AG10803 (cell line): ENCODE measurements around a stretch of chr7.

DNA sequence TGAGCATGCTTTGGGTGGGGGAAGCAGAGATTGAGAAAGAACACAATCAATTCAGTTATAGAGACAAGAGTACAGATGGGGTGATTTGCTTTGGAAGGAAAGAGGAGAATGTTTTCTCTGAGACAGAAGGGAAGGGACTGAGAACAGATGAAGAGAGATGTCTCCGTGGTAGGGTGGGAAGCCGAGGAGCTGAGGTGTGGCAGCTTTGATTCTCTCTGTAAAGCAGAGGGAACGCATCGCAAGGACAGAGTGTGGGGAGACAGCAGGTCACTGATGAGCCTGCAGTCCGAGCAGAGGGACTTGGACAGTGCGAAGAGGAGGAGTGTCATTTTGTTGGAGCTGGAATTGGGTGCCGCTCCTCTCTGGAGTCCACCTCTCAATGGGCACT lies 63.9 kb upstream of the ZNF746 start:
- RRBS: no CpG with 5 or more reads among the region's 7 CpGs

GRCh38 chr7:149564414-149564878 lies 66.8 kb upstream of the ZNF746 start:
- RRBS: no CpG with 5 or more reads among the region's 4 CpGs

DNA sequence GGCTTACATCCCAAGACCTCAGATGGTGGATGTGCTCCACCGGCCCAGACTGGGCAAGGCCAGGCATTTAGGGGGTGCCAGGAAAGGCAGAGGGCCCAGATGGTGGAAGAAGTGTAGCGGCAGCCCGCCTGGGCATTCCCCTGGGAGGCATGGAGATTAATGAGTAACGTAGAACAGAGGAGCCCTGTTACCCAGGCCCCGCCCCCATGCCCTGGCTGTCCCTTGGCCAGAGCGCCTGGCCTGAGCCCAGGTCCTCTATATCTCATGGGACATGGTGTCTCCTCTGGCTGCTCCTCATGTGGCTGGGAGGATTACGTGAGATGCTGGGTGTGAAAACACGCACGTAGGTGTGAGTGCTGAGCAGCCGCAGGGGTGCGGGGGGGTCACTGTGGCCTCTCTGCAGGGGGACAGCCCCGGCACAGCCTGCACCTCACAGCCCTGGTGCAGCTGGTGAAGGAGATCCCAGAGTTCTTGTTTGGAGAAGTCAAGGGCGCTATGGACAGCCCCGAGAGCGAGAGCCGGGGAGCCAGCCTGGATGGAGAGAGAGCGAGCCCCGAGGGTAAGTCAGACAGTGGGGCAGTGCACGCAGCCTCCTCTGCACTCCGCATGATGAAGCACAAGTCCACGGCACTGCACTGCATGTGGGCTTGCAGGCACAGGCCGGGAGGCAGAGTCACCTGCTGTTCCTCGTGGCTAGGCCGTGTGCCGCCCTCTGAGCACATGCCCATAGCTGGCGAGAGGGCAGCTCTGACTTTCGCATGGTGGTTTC lies 5.9 kb downstream of the KRBA1 start:
- RRBS: 86% methylated on average over 5 of the region's 27 CpGs

- RRBS: no CpG with 5 or more reads among the region's 15 CpGs
These were observed 10.8 kb downstream of the KRBA1 start for GRCh38 chr7:149725506-149726023.

DNA sequence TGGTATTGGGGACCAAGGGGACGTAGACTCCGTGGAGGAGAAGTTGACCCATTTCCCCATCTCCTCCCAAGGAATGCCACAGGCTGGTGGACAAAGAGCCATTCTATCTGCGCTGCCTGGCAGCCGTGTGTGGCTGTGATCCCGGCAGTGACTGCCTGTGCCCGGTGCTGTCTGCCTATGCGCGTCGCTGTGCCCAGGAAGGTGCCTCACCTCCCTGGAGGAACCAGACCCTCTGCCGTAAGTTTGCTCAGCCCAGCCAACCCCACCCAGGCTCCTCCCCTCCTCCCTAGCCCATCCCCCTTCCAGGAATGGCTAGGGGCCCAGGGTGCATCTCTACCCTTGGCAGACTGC lies 10.0 kb upstream of the ZNF467 start:
- RRBS: no CpG with 5 or more reads among the region's 10 CpGs

DNA sequence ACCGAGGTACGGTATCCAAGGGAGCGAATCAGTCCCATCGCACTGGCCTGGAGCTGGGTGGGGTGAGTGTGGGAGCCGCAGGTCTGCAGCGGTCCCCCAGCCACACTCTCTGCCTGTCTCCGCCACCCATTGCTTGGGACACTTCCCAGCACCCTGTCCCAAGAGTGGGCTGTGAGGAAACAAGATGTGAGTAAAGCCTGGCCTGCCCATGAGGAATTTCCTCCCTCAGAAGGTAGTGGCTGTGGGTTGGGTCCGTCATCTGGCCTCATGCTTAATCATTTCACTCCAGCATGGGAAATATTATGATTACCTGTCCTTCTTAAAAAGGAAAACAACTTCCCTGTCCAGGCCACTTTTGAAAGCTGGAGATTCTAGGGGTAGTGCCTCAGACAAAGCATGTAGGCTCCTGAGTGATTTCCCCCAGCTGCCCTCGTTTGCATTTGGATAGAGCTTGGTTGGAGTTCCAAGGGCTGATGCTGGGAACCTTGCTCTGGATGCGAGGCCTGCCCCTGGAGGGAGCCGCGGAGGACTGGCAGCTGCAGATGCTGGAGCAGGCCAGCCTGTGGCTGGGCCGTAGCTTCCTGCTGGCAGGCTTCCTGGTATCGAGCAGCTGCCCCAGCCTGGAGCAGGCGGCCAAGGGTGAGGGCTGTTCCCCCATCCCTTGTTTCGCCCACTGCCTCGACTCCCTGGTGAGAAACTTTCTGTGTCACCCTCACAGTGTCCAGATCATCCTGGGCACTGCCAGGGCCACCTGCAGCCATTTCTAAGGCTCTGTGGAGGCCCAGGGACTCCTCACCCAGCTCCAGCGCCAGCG lies 6.3 kb upstream of the ACTR3C start:
- RRBS: no CpG with 5 or more reads among the region's 19 CpGs

DNA sequence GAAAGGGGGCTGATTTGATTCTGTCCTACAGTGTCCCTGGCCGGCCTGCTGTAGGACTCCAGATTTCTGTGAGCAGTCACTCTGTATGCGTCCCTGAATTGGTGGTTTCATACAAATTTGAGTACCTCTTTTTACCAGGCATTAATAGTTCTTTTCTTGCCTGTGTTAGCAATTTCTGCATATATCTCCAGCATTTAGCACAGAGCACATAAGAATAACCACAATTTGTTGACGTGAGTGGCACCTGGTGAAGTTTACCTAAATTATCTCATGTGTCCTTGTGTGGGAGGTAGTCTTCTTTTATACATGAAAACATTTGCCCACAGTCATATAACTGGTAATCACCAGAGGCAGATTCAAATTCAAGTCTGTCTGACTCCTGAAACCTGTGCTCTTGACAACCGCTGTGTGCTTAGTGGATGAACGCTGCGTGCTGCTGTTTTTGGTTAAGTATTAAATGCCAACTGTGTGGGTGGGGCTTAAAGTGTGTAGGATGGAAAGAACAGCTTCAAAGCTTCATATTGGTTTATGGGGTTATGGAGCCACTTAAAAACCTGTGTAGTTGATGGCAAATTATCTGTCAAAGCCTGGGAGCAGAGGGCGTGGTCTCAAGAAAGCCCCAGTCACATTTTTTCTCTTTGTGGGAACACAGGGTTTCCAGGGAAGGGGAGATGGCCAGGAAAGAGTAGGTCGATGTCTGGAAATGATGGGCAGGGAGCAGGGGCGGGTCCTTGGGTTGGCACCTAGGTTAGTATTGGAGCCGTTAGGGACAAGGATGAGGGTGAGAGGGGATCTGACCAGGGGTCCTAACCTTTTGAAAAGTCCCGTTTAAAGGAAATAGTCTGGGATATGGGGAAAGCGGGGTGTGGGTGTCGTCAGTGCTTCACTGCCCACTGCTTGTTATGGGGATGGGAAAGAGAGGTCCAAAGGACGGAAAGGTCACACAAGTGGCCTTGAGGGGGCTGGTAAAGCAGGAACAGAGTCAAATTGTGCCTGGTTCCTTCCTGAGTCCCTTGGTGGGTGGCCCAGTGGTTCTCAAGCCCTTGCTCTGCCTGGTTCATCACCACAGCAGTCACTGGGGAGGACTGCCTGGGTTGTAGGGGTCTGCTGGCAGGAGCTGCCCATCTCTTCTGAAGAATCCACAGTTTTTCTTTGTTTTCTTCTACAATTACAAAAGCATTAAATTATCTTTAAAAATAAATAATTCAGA lies 2.9 kb upstream of the ZNF775 start:
- RRBS: no CpG with 5 or more reads among the region's 14 CpGs

DNA sequence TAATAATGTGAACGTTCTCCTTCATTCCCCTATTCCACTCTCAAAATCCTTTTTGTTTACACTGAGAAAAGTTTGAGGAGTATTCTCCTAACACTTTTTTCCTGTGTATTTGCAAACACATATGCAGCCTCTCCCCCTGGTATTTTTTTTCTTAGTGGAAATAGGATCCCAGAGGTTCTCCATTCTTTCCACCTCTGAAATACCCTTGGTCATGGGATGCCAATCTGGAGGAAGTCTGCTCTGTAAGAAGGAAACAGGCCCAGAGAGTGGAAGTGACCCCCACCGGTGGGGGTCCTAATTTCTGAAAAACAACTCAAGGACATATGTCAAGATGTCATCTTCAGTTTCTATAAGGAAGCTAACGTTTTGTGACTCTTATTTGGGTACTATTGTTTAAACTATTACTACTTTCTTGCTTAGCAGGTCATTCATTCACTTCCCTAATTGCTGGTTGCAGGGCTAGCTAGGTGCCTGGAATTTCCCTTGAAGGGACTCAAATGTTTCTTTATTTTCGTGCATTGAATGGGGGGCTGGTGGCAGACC lies 2.0 kb upstream of the ZNF775 start:
- RRBS: no CpG with 5 or more reads among the region's 4 CpGs

DNA sequence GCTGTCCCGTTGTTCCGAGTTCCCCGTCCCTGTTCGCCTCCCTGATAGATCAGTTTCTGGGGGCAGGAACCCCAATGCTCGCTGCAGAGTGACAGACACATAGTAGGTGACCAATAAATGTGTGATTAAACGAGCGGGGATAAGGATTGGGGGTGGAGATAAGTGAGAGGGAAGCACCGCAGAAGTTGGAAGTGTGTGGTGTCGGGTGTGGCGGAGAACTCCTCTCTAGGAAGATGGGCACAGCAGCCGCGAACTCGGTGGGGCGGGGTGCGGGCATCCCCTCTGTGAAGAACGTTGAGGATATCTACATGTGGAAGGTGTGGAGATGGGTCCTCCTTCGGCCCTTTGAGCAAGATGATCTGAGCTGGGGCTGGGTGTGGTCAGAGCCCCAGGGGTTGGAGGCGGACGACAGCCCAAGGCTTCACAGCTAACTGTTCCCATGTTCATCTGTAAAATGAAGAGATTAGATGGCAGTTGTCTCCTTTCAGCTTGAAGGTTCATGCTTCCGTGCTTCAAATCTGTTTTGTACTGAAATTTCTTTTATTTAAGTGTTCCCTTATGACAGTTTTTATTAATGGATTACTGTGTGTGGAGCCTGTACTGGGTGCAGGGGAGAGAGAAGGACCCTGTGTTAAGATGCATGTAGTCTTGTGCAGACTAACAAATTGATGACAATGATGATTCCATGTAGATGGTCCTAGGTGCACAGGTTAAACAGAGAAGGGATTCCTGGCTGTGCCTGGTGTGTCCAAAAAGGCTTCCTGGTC lies 795 bp downstream of the ZNF775 start:
- RRBS: no CpG with 5 or more reads among the region's 20 CpGs

DNA sequence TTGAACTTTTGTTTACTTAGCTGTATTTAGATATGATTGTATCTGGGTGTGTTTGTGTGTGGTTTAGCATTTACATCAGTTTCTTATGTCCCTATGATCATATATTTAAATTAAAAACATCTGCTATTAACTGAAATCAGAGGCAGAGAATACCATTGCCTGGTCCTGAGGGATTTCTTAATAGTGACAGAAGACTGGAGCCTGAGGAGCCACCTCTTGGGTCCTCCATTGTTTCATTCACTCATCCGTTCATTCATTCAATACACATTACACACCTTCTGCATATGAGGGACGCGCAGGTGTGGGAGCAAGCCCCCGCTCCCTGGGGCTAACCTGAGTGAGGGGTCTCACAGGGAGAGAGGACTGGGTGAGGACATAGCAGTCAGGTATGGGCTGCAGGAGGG lies 4.0 kb downstream of the ZNF775 start:
- RRBS: no CpG with 5 or more reads among the region's 4 CpGs

- RRBS: 88% methylated on average over 9 of the region's 23 CpGs
These were observed 4.8 kb downstream of the ZNF775 start for GRCh38 chr7:150383717-150384454.

DNA sequence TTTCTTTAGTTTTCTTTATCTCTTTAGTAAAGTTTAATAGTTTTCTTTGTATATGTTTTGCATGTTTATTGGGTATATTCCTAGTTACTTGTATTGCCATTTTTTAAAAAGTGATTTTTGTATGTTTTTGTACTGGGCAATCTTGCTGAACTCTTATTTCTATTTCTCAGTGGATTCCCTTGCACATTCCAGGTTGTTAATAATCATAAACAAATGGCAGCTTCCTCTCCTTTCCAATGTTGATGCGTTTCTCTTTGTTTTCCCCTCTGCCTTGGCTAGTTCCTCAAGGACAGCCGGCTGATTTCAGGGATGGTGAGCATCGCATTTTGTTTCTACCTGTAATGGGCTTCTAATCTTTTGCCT lies 11.3 kb upstream of the ENSG00000284691 start:
- RRBS: no CpG with 5 or more reads among the region's 3 CpGs

DNA sequence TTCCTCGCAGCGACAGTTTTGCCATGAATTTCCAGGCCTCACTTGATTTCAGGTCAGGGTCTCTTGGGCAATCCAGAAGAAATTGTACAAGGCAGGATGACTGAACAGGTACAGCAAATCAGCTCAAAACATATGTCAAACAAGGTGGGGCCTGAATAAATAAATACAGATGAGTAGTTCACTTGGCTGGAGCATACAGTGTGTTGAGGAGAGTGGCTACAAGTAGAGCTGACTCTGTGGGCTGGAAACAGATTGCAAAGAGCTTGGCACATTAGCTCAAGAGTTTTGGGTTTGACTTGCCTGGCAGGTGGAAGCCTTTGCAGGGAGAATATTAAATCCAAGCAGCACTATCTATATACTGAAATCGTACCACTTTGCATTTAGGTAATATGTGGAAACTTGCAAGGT lies 15.0 kb downstream of the GIMAP8 start:
- RRBS: no CpG with 5 or more reads among the region's 3 CpGs

DNA sequence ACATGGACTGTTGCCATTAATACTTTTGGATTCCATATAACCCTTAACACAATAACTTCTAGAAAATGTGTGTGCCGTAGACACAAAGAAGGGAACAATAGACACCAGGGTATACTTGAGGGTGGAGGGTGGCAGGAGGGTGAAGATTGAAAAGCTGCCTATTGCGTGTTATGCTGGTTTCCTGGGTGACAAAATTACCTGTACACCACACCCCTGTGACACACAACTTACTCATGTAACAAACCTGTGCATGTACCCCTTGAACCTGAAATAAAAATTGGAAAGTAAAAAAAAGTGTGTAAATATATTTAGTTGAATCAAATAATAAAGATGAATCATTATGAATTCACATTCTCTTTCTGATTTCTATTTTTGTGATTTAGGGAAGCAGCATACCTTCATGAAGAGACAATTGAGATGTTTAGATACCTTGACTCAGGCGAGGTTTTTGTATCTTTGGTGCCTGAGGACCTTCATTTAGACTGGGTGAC lies 28.7 kb downstream of the GIMAP8 start:
- RRBS: no CpG with 5 or more reads among the region's 3 CpGs

- RRBS: no CpG with 5 or more reads among the region's 5 CpGs
These were observed 3.7 kb downstream of the GIMAP4 start for GRCh38 chr7:150570812-150571359.

- RRBS: 74% methylated on average over 20 of the region's 57 CpGs
These were observed 3.9 kb downstream of the GIMAP1 start for GRCh38 chr7:150720037-150720988.

GRCh38 chr7:150743472-150744043 lies 6.3 kb downstream of the GIMAP5 start:
- RRBS: no CpG with 5 or more reads among the region's 4 CpGs

DNA sequence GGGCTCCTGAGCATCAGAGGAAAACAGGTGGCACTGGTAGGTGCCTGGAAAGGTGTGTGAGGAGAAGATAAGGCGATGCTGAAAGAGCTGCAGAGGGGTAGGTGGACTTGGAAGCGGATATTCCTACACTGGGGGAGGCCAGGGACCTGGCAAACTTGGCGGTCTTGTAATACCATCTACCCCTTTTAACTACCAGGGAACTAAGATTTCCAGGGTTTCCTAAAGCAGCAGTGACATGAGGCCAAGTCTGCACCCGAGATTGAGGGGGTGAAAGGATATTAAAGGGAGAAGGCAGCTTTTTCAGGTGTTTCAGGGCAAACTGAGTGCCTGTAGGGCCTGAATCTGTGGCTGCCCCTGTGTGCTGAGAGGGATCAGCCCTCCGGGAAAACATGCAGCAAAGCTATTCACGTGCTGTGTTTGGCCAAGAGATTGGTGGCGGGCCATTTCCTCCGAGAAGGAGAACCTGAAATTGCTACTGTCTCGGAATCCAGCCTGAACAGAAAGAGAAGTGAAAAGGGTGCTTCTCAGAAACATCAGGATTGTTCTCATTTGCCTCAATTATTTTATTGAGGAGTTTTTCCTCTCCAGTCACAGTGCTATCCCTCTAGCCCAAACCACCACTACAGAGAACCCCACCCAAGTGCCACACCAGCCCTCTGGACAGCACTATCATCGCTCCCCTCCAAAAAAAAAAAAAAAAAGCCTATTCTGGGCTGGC lies 15.9 kb downstream of the GIMAP5 start:
- RRBS: no CpG with 5 or more reads among the region's 10 CpGs

DNA sequence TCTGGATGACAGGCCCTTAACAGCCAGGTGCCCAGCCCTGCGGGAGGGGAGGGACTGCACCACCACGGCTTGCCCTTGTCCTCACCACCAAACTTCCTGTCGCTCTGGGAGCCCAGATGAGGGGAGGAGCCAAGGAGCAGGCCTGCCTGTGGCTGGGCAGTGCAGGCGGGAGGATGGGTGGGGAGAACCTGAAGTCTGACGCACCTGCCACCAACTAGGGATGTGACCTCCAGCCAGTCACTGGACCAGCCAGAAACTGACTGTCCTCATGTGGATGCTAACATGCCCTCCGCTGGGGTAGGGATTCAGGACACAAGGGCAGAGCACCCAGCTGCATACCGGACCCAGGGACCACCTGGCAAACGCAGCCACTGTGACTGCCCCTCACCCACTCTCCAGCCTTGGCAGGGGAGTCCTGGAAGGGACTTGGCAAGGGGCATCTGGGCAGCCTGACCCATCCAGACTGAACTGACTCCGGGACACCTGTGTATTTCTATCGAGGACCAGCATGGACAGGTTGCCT lies 35.8 kb downstream of the KCNH2 start:
- RRBS: no CpG with 5 or more reads among the region's 10 CpGs

GRCh38 chr7:150964427-150965195 lies 13.5 kb downstream of the KCNH2 start:
- RRBS: no CpG with 5 or more reads among the region's 19 CpGs